Anterior vena cava (tissue), 1 donor: ENCODE results near the genes STARD7 and CNNM3.

- PRO-cap, result no peak
Observed at GRCh38 chr2:96131267-96131940, 6.9 kb downstream of the ASTL start.

- PRO-cap, result no peak
Observed at GRCh38 chr2:96157578-96158230, 12.5 kb upstream of the DUSP2 start.

GRCh38 chr2:96207734-96208891, at the start of gene STARD7:
Gene STARD7 (minus strand): TSS chr2:96208827.
- PRO-cap, result bidirectional peak, plus-strand start at chr2:96208407, minus-strand start at chr2:96208316; bidirectional peak, plus-strand start at chr2:96209015, minus-strand start at chr2:96208822

- PRO-cap, result no peak
Observed at GRCh38 chr2:96233718-96234058, 25.1 kb upstream of the STARD7 start.

GRCh38 chr2:96234150-96234750, 25.6 kb upstream of the STARD7 start:
- PRO-cap, result no peak

- PRO-cap, result no peak
Observed at GRCh38 chr2:96253358-96253809, 12.4 kb downstream of the TMEM127 start.

DNA sequence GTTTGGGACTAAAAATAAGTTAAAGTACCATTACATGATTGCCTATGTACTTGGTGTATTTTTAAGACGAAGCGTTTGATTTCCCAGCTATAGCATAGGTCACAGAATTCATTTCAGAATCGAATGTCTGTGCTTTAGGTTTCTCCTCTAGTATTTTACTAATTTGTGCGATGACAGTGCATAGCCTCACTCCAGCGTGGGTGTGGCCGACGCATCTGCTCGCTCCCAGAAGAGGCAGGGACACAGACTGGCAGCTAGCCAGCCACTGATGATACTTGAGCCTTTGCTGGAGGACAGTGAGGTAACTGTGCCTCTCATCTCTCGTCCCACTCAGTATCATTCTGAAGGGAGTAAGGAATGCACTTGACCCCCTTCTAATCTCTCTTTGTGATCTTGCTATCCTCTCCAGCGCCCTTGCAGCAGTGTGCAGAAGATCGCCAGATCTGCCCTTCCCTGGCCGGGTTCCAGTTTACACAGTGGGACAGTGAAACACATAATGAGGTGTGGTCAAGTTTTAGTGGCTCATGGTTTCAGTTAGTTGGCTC, 17.4 kb downstream of the NCAPH start:
- PRO-cap, result no peak

- PRO-cap, result bidirectional peak, plus-strand start at chr2:96486271, minus-strand start at chr2:96486140
Observed at GRCh38 chr2:96485709-96486689, 19.2 kb downstream of the NEURL3 start.

DNA sequence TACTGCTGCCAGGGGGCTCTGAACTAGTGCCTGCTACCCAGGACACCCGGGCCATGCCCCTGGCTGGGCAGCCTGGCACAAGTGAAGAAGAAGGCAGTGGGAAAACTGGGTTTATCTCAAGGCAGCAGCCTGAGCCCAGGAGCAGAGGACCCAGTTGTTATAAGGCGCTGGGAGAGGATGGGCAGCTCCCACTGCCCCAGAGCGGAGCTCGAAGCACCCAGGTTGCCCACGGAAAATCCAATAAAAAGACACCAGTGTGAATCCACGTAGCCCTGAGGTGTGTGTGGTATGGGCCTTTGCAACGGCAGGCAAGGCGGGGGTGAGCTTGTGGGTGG, 15.8 kb downstream of the ARID5A start:
- PRO-cap, result no peak

DNA sequence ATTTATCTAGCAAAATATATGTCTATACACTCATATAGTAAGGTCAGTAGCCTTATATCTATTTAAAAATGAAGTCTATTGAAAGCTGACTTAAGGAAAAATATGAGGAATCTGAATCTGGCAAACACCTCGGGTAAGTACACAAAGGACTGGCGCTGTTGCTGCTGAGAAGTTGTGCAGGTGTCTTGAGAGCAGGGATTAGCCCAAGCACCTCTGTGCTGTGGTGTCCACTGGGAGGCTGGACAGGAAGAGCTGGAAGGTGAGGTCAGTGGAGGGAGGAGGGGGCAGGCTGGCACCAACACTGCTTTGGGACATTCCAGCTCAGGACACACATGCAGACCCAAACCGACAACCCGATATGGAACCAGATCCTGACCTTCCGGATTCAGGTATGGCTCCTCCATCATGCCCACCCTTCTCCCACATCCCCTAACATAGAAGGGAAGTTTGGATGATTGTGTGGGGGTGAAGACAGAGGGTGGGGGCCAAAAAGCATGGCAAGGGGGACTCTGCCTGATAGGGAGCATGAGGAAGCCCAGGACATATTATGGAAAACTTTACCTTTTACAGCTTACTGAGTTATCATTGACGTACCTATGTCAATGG, 20.7 kb downstream of the FER1L5 start:
- PRO-cap, result no peak

DNA sequence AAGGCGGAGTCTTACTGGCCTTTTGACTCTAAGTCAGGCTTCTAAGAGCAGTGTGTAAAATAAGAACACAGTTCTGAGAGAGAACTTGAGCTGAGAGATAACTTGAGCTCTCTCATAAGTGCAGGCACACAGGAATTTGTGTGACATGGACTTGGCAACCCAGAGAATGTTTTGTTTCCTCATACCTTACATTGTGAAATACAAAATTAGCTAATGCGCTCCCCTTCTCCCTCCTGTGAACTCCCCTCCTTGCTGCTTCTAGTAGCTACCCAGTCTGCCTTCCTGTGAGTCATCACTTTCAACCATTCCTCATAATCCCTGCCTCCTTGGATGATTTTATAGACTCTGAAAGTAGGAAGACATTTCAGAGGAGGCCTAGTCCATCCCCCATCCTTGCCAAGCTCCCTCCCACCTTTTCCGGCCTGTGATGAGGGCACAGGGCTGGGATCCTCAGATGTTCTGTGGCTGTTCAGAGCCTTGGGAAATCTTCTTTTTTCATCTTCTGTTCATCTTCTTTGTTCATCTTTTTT, 22.6 kb downstream of the FER1L5 start:
- PRO-cap, result no peak

GRCh38 chr2:96763305-96764360, 2.9 kb downstream of the CNNM4 start:
- PRO-cap, result no peak

- PRO-cap, result bidirectional peak, plus-strand start at chr2:96816270, minus-strand start at chr2:96816042; bidirectional peak, plus-strand start at chr2:96816615, minus-strand start at chr2:96816478
Observed at GRCh38 chr2:96816197-96816993, at the start of gene CNNM3. Gene CNNM3 (plus strand): TSS chr2:96816268.

DNA sequence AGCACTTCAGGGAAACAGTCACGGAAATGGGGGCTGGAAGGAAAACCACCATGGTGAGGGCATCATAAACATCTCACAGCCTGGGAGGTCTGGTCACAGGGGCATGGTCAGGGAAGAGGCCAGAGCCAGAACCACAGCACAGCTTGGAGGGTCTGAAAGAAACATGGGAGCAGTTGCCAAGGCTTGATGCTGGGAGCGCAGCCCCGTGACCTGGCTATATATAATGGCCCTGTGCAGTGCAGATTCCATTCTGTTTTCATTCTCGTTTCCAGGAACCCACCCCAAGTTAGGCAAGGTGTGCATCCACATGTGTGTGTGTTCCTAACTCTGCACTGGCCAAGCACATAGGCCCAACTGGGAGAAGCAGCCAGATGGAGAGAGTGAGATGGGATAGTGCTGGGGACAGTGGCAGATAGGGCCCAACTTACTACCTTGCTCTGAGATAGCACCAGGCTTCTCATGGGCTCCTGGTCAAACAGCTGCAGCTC, 5.5 kb upstream of the ANKRD39 start:
- PRO-cap, result no peak

- PRO-cap, result no peak
Observed at GRCh38 chr2:96875792-96876833, 6.2 kb upstream of the SEMA4C start.

- PRO-cap, result no peak
Observed at GRCh38 chr2:96952051-96952586, 34.3 kb downstream of the FAM178B start.

DNA sequence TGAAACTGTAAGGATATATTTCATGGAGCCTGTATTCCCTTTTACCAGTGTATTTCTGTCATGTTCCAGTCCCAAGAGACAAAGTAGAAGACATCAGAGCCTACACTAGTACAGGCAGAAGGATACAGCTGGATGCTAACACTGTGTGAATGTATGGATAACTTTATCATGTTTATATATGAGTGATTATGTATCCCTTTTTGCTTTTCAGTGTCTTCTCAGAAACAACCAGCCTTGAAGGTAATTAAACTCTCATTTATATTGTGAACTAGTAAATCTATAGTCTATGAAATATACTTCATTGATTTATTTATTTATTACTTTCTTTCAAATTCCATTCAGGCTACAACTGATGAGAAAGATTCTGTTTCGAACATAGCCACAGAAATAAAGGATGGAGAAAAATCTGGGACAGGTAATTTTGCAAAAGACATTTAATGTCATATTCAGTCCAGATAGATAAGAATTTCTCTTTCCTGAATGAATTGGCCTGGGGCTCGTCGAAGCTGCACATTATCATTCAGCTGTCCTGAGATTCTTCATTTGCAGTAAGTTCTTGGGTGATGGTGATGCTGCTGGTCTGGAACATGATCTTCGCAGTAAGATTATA, 77.9 kb downstream of the ANKRD36 start:
- PRO-cap, result no peak

DNA sequence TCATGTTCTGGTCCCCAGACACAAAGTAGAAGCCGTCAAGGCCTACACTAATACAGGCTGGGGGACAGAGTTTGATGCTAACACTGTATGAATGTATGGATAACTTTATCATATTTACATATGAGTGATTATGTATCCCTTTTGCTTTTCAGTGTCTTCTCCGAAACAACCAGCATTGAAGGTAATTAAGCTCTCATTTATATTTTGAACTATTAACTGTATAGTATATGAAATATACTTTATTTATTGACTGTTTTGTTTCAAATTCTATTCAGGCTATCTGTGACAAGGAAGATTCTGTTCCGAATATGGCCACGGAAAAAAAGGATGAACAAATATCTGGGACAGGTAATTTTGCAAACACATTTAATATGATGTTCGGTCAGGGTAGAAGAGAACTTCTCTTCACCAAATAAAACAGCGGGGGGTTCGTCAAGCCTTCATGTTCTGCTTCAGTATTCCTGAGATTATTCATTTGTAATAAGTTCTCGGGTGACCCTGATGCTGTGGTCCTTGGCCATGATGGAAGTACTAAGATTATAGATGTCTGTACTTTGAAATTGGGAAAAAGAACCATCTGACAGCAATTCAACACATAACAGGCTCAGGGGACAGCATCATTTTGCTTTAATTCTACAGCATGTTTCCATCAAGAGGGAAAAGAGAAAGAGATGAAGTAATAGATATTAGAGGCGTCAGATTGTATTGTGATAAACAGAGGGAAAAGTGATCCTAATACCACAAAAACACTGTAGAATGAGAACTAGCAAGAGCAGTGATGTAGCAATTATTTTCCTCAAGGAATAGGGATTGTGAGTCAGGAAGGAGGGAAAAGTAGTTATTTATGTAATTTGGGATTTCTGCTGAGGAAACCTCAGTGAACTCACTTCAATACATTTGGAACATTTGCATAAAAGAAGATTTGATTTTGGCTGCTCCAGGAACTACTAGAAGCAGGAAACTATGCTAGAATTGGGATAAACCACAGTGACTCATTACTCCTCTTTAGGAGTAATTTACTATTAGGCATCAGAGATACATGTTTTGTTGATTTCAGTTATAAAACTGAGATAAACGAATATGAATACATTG, 98.8 kb downstream of the ANKRD36 start:
- PRO-cap, result no peak

- PRO-cap, result no peak
Observed at GRCh38 chr2:97216869-97217657, 104.1 kb downstream of the ANKRD36 start.

- PRO-cap, result no peak
Observed at GRCh38 chr2:97541677-97542058, 48.0 kb downstream of the ANKRD36B start.